Cardiac atrium fibroblast (primary cell): ENCODE results near the gene MSH6.

DNA sequence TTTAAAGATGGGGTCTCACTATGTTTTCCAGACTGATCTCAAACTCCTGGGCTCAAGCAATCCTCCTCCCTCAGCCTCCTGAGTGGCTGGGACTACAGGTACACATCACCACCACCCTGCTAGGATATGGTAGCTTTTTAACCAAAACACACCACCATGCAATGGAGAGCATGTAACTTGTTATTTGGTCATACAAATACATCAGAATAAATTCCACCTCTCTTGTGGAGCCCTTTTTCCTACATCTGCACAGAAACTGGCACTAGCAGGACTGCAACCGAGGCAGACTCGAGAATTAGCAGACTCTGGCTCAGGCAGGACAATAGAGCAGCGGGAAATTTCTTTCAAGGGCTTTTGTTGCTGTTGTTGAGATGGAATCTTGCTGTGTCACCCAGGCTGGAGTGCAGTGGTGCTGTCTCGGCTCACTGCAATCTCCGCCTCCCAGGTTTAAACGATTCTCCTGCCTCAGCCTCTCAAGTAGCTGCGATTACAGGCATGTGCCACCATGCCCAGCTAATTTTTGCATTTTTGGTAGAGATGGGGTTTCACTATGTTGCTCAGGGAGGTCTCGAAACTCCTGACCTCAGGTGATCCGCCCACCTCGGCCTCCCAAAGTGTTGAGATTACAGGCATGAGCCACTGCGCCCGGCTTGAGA, 34.8 kb upstream of the EPCAM start:
- RAMPAGE, long total RNA, result no peak

- RAMPAGE, long total RNA, result no peak
Measured at GRCh38 chr2:47359901-47360774, 9.0 kb upstream of the EPCAM start.

GRCh38 chr2:47698508-47699089, 84.3 kb upstream of the MSH6 start:
- RAMPAGE, long total RNA, result no peak

DNA sequence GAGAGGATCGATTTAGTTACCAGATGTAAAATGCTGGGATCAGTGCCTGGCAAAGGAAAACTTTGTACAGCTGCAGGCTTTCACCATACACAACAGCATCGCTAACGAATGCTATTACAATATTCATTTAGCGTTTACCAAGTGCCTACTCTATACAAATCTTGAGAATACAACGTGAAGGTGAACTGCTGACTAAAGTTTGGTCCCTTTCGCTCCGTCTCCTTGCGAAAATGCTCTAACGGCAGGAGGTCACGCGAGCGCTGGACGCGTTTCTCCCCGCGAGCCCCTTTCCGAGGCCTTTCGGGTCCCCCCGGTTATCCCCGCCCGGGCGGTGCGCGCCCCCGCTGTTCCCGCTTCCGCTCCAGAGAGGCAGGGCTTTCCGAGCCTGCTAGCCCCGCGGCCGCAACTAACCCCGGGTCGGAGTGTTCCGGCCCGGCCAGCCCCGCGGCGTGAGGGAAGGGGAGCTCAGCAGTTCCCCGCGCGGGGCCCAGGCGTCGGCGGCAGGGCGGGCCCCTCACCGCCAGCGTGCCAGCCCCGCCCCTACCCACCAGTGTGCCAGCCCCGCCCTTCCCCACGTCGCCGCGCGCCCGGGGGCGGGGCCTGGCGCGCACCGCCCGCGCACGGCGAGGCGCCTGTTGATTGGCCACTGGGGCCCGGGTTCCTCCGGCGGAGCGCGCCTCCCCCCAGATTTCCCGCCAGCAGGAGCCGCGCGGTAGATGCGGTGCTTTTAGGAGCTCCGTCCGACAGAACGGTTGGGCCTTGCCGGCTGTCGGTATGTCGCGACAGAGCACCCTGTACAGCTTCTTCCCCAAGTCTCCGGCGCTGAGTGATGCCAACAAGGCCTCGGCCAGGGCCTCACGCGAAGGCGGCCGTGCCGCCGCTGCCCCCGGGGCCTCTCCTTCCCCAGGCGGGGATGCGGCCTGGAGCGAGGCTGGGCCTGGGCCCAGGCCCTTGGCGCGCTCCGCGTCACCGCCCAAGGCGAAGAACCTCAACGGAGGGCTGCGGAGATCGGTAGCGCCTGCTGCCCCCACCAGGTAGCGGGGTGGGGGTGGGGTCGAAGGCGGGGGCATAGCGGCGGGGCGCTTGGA, at the start of gene MSH6:
Gene MSH6 (plus strand): TSS at position 686 of the 1,088 bp plus-strand sequence.
- RAMPAGE, long total RNA, result no peak

GRCh38 chr2:47806344-47807128, 23.6 kb downstream of the MSH6 start:
- RAMPAGE, long total RNA, result no peak

DNA sequence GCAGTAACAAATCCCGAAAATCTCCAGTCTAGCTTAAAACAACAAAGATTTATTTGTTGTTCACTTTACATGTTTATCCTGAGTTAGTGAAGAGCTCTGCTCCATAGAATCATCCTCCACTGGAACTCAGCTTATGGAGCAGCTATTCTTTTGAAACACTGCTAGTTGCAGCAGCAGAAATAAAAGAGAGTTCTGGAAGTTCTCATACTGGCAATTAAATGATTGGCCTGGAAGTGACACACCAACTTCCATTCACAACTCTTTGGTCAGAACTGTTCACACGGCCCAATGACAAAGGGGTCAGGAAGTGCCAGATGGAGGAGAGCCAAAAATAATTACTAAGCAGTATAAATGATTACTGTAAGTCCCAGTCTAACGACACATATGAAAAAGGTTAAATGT, 39.1 kb downstream of the FBXO11 start:
- RAMPAGE, long total RNA, result no peak

GRCh38 chr2:47868269-47868766, 38.0 kb downstream of the FBXO11 start:
- RAMPAGE, long total RNA, result no peak

- RAMPAGE, long total RNA, result no peak
Measured at GRCh38 chr2:47906593-47907205, 401 bp upstream of the FBXO11 start.

GRCh38 chr2:48249473-48250515, 64.7 kb upstream of the FOXN2 start:
- RAMPAGE, long total RNA, result no peak

- RAMPAGE, long total RNA, result no peak
Measured at GRCh38 chr2:48313409-48313946, 1.0 kb upstream of the FOXN2 start.

DNA sequence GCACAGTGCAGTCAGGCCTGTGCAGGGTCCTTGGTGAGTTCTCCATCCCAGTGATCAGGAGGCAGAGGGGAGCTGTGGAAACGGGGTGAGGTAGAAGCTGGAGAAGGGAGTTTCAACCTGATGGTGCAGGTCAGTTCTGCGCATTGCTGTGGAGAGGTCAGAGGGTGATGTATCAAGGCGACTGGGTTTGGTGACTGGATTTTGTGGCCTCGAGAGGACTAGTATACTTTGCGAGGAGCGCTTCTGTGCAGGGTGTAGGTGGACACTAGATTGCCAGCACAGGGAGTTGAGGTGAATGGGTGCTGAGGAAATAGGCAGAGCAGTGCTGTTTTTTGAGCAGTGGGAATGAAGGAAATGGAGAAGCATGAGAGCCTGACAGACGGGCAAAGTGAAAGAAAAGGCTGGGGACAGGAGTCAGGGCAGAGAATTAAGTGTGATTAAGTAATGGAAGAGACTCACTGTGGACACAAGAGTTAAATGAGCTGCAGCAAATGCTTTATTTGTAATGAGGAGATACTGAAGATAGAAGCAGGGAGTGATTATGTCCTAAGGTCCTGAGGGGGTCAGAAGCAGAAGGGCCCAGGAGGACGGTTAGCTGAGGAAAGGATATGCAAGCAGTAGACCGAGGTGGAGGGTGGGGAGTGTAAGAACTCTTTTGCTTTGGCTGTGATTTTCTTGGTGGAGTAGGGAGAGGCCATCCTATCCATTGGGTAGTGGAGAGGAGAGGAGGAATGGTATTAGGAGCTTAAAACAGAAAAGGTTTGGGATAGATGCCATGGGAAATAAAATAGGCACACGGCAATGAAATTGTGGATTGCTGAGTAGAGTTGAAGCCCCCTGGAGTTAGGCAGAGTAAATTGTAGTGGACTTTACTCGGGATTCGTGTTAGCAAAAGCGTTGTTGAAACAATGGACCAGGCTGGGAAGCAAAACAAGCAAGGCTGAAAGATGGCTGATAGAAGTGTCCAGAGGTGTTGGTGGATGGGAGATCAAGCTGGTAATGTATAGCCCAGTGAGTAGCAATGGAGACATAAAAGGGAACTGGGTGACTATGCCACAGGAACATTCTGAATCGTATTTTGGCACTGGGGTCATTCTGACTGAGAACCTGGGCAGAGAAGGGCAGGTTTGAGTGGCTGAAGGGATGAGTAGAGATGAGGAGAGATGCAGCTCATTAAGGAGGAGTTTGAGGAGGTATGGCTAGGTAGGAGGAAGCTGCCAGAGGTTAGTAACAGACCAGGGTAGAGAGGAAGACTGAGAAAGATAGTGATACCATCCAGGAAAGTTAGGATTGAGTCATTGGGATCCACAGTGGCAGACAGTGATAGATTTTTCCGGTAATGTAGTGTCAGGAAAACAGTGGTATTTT, 23.1 kb downstream of the PPP1R21 start:
- RAMPAGE, long total RNA, result no peak

DNA sequence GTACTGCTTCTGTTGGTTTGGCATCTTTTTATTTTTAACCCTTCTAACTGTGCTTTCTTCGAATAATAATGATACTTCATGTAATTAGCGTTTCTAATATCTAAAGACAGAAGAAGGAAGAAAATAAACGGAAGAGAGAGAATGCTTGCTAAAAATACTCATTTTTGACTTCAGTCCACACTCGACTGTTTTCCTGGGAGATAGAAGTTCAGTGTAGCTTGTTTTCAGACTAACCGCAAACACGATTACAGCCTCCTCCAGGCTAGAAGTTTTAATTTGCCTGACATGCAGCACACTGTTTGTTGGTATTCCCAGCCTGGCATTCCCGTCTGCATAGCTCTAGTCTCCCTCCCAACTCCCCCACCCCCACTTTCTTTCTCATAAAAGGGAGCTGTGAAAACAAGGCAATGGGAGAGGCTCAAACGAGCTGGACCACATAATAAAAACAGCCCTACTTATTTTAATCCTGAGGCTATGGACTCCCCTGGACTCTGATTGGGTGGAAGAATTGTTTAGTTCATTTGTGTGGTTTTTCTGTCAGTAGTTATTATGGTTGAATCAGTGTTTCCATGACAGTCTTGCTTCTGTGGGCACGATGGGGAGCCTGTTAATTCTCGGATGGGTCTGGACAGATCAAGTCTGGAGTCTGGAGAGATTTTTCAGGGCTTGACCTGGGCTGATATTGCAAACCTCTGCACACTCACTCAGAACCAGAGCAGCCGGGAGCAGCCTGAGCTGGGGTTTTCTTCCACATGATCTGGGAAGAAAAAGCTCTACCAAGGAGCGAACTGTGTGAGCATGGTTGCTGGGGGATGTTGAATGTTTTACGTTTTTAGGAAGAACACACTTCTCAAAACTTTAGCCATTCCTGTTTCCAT, 1.2 kb downstream of the STON1 start:
- RAMPAGE, long total RNA, result no peak

DNA sequence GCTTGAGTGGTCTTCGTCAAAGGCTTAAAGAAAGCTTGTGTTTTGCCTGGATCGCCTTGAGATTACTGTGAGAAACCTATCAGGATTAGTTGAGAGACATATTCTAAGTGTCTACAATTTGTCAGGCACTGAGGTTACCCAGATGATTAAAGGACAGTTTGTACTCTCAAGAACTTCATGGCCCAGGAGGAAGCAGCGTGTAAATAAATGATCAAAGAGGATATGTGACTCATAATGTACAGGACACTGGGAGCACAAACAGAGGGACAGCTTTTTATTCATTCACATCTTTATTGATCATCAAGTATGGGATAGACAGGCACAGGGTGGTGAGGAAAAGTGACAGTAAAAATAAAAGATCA, 152.6 kb upstream of the FSHR start:
- RAMPAGE, long total RNA, result no peak

GRCh38 chr2:50347400-50348043, 684.4 kb downstream of the NRXN1 start:
- RAMPAGE, long total RNA, result no peak

GRCh38 chr2:50376779-50377086, 655.2 kb downstream of the NRXN1 start:
- RAMPAGE, long total RNA, result no peak

DNA sequence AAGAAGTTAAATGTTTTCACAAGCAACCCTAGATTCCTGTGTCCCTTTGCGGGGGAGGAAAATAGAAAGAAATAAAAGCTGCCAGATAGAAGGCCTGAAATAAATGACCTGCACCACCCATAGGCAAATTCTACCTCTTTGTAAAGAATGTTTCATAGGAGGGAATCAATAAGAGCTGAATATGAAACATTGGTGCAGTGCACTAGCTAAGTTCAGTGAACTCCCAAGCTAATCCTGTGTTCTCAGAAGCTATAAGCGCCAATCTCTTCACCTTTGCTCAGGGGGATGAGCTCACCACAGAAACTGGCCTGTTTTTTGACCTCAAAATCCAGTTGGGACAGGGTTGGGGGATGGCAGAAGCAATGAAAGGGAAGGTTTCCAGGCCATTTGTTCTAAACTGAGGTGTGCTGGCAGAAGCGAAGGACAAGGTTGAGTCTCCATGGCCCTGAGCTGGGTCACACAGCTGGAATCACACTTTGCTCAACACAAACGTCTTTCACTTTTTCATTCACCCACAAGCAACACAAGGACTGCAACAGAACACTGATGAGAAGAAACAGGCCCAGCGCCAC, 258.5 kb downstream of the NRXN1 start:
- RAMPAGE, long total RNA, result no peak

DNA sequence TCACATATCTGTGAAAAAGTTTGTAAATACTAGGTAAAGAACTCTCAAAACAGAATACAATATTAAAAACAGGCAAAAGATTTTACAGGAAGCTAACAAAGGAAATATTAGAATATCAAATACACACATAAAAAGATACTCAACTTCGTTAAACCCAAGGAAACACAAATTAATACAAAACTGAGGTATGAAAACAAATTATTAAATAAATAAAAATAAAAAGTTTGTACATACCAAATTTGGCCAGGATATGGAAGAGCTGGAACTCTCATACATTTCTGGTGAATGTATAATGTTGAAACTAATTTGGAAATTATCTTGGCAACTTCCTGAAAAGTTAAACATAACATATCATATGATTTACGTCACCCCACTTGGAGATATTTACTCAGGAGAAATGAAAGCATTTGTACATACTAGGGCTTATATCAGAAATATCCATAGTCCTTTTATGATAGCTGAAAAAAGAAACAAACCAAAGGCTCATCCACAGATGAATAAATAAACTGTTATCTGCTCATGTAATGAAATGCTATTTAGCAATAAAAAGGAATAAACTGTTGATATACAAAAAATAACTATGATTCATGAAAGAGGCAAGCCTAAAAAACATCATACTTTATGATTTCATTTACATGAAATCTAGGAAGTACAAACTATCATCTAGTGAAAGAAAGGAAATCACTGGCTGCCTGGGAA, 318.1 kb upstream of the NRXN1 start:
- RAMPAGE, long total RNA, result no peak

DNA sequence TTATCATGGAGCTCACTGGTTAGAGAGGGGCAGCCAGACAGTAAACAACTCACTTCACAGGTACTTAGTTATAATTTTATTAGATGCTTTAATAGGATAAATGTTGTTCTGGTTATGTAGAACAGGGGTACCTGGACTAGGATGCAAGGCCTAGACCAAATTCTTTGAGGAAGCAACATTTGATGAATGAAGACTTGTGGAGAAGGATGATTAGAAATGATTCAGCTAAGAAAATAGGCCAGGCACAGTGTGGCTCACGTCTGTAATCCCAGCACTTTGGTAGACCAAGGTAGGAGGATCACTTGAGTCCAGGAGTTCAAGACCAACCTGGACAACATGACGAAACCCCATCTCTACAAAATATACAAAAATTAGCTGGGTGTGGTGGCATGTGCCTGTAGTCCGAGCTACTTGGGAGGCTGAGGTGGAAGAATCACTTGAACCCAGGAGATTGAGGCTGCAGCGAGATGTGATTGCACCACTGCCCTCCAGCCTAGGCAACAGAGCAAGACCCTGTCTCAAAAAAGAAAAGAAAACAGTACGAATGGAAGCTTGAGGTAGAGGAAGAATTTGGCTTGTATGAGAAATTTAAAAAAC, 12.2 kb downstream of the ACYP2 start:
- RAMPAGE, long total RNA, result no peak

DNA sequence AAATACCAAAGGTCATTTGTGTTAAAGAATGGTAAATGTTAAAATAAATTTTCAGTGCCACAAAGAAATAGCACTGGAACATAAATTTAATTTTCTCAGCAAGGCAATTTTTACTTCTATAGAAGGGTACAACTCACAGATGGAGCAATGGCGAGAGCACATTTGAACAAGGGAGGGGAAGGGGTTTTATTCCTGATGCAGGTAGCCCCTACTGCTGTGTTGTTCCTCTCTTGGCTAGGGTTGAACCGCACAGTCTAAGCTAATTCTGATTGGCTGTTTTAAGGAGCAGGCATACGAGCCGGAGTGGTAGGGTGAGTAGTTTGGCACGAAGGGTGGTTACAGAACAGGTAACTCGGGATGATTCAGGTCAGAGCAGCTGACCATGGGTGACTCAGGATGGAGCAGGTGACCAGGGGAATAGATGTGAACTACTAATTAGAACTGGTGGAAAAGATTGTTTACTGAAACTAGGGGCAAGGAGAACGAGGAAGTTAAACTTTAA, 50.0 kb downstream of the ACYP2 start:
- RAMPAGE, long total RNA, result no peak

GRCh38 chr2:54258955-54259697, 3.1 kb upstream of the TSPYL6 start:
- RAMPAGE, long total RNA, result no peak